ENCODE measurements around the gene REG4.

GRCh38 chr1:116767045-116767589 is 12.9 kb downstream of the CD2 start:
- RRBS, 2 experiments, result no CpG with 5 or more reads among the region's 12 CpGs

- RRBS, 2 experiments, result no CpG with 5 or more reads among the region's 9 CpGs
Observed at GRCh38 chr1:116769445-116770280, 15.4 kb downstream of the CD2 start.

DNA sequence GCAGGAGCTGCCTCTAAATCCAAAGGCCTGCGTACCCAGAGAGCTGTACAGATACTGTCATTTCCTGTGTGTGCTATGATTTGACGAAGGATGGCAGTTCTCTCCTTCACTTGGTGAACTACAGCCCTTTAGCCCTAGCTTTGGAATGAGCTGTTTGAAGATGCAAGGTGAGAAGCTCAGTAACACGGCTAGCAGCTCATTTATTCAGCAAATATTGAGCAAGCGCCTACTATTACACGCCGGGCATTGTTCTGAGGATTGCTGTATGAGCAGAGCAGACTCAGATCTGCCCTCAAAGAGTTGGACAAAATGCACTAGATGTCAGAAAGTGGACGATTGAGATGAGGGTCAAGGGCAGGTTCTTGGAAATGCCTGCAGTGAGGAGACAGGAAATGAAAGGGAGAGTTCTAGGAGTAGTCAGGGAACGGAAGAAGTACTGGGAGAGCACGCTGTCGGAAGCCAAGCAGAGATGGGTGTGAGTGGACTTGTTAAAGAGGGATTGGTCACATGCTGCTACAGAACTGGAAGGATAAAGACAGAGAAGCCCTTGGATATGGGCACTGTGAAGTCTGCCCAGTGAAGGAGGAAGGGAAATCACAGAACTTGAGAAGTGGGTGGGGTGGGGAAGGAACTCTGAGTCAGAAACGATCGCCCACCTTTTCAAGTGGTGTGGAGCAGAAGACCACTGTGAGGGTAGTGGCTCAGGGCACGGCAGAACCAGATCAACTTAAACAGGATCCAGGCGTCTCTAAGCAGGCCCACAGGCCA is 7.0 kb downstream of the PTGFRN start:
- RRBS, 2 experiments, result no CpG with 5 or more reads among the region's 14 CpGs

DNA sequence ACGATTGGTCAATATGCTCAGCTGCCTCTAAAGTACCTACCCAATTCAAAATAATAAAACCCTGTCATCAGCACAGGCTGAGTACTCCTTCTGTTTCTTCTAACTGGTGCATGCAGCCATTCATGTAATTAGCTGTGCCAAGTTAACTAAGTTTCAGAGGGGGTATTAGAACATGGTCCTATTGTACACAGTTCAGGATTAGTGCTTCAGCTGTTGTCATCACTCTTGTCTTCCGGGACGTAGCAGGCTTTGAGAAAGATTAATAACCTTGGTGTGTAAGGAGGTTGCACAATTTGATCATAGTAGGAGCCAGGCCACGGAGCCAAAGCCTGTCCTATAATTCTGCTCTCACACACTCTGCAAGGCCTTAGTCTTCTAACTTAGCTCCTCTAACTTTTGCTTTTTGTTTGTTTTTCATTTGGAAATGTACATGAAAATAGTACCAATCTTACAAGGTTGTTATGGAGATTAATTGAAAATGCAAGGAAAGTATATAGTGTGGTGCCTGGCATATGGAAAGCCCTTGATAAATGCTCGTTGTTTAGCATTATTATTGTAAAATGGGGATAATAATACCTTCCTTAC is 44.8 kb downstream of the PTGFRN start:
- RRBS, 2 experiments, result no CpG with 5 or more reads among the region's 5 CpGs

DNA sequence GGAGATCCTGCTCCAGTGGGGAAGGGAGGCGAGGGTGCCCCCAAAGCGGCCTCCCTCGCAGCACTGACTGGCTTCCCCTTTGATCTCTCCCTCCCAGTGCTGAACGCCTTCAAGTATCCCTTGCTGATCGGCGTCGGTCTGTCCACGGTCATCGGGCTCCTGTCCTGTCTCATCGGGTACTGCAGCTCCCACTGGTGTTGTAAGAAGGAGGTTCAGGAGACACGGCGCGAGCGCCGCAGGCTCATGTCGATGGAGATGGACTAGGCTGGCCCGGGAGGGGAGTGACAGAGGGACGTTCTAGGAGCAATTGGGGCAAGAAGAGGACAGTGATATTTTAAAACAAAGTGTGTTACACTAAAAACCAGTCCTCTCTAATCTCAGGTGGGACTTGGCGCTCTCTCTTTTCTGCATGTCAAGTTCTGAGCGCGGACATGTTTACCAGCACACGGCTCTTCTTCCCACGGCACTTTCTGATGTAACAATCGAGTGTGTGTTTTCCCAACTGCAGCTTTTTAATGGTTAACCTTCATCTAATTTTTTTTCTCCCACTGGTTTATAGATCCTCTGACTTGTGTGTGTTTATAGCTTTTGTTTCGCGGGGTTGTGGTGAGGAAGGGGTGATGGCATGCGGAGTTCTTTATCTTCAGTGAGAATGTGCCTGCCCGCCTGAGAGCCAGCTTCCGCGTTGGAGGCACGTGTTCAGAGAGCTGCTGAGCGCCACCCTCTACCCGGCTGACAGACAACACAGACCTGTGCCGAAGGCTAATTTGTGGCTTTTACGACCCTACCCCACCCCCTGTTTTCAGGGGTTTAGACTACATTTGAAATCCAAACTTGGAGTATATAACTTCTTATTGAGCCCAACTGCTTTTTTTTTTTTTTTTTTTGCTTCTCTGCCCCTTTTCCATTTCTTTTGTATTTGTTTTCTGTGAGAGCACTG is 14.6 kb upstream of the CD101 start:
- RRBS, 2 experiments, result no CpG with 5 or more reads among the region's 35 CpGs

DNA sequence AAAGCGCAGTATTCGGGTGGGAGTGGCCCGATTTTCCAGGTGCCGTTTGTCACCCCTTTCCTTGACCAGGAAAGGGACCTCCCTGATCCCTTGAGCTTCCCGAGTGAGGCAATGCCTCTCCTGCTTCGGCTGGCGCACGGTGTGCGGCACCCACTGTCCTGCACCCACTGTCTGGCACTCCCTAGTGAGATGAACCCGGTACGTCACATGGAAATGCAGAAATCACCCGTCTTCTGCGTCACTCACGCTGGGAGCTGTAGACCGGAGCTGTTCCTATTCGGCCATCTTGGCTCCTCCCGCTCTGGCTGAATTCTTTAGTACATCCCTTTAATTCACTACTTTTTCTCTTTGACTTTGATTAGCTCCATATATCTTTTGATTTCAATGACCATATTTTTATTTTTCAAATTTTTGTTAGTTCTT is 8.8 kb upstream of the MAN1A2 start:
- RRBS, 2 experiments, result no CpG with 5 or more reads among the region's 17 CpGs

DNA sequence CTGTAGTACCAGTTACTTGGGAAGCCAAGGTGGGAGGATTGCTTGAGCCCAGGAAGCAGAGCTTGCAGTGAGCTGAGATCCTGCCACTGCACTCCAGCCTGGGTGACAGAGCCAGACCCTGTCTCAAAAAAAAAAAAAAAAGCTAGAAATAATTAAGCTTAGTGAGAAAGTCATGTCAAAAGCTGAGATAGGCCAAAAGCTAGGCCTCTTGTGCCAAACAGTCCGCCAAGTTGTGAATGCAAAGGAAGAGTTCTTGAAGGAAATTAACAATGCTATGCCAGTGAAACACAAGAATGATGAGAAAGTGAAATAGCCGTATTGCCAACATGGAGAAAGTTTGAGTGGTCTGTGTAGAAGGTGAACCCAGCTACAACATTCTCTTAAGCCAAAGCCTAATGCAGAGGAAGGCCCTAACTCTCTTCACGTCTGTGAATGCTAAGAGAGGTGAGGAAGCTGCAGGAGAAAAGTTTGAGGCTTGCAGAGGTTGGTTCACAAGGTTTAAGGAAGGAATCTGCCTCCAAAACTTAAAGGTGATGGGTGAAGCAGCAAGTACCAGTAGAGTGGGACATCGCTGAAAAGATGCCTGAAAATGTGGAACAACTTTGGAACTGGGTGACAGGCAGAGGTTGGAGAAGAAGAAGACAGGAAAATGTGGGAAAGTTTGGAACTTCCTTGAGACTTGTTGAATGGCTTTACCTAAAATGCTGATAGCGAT is 82.3 kb downstream of the MAN1A2 start:
- RRBS, 2 experiments, result no CpG with 5 or more reads among the region's 5 CpGs

DNA sequence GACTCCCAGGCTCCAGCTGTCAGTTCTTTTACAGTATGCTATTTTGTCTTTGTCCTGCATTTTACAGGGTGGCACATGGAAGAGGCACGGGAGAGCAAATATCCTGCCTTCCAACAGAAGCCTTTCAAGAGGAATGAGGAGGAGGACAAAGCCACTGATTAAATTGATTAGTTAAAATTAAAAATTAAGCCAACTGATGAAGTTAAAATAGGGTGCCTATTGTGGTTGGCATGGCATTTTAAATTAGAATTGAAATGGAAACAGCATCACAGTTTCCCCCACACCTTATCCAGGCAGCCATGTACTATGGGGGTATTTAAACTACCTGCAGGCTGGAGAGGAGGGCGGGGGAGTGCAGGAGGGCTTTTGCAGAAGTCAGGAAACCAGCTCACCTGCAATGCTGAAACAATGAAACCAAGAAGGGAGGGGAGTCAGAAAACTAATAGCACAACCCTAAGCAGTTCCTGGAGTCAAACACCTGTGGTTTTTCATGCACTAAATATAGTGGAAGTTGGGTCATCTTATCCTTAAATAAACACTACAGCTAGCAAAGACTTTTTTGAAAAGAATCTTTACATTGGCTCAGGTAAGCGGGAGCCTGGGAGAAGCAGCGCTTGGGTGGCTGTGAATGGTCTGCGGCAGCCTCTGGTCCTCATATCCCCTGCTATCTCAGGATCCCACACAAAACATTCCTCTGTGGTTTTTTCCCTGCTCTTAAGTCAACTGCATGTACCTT is 26.3 kb downstream of the TENT5C start:
- RRBS, 2 experiments, result no CpG with 5 or more reads among the region's 5 CpGs

- RRBS, 2 experiments, result no CpG with 5 or more reads among the region's 1 CpG
Observed at GRCh38 chr1:117686428-117686814, 80.6 kb downstream of the TENT5C start.

- RRBS, 2 experiments, result 3 to 8% methylated on average over 2 of the region's 22 CpGs
Observed at GRCh38 chr1:117758786-117759579, 153.1 kb downstream of the TENT5C start.

DNA sequence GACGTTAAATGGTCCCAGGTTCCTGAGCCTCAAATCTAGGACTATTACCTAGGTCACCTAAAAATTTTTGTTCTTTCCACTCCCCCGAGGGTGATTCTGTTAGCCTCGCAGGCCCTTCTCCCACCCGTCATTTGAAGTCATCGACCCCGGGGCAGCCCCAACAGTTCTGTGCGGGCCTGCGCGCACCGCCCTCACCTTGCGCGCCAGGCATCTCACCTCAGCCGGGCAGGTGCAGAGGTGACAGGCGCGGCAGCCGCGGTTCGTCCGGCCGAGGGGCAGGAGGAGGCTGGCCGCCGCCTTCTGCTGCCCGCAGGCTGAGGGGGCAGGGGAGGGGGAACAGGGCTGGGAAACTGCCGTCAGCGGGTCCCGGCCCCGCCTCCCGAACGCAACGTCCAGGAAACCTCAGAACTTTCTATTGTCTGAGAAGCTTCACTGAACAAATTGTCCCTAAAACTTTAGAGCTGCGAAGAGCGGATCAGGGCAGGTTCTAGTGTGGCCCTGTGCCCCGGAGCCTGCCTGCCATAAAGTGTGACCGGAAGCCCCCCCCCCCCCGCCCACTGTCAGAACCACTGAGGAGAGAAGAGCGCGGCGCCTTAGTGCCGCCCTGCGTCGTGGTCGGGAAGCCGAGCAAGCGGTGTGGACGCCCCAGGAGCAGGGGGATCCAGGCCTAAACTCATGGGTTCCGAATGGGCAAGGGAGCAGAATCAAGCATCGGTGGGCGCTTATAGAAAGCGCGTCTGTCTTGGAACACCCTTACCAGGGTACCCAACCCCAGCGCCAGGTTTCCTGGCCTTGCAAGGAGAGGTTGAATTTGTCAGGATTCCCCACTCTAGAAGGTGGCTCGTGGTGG is 13.2 kb upstream of the TBX15 start:
- RRBS, 2 experiments, result 87 to 92% methylated on average over 13 to 19 of the region's 52 CpGs

DNA sequence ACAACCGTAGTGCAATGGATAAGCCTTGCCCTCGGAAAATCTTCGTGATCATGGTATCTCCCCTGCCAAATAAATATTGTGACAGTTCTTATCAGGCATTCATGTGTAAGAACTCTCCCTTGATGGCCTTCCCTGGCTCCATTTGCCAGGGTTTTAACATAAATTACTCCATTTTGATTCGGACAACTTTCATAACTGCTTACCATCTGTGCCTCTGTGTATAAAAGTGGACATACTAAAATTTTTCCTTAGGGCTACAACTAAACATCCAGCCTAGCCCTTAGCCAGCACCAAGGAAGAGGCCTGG is 37.2 kb upstream of the HAO2 start:
- RRBS, 2 experiments, result no CpG with 5 or more reads among the region's 4 CpGs

- RRBS, 2 experiments, result no CpG with 5 or more reads among the region's 1 CpG
Observed at GRCh38 chr1:119379100-119379643, 10.6 kb downstream of the HAO2 start.

GRCh38 chr1:119492844-119493194 is 14.2 kb upstream of the HSD3B1 start:
- RRBS, 2 experiments, result no CpG with 5 or more reads among the region's 2 CpGs

DNA sequence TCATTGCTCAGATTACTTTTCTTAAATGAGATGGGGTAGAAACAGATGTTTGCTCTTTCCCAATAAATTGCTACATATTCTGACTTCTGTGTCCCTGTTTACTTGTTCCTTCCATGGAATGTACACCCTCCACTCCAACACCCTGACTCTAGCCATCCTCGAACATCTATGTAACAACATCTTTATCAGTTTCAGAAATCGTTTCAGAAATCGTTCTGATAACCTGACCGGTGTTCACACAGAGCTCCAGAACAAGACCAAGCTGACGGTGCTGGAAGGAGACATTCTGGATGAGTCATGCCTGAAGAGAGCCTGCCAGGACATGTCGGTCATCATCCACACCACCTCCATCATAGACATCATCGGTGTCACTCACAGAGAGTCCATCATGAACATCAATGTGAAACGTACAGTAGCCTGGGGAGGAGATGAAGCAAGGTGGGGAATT is 43.1 kb downstream of the ZNF697 start:
- RRBS, 2 experiments, result no CpG with 5 or more reads among the region's 8 CpGs

DNA sequence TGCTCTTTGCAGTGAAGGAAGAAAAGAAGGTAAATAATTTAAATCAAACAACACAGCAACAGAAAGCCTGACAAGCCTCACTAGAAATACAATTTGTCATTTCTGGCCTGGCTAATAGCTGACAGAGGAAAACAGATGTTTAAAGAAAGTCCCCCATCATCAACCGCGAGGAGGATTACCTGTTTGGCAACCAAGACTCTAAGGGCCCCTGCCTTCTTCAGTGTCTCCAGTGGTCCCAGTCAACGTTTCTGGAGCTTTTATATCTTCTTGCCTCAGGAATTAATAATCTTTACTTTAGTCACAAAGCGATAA is at the start of gene REG4:
REG4 (minus strand) TSS at position 231 of the 312 bp plus-strand sequence.
- RRBS, 2 experiments, result no CpG with 5 or more reads among the region's 4 CpGs

GRCh38 chr1:120068788-120069064 is 736 bp downstream of the NOTCH2 start:
- RRBS, 2 experiments, result no CpG with 5 or more reads among the region's 23 CpGs

- RRBS, 2 experiments, result no CpG with 5 or more reads among the region's 8 CpGs
Observed at GRCh38 chr1:120109093-120109492, 39.6 kb upstream of the NOTCH2 start.

- RRBS, 2 experiments, result no CpG with 5 or more reads among the region's 4 CpGs
Observed at GRCh38 chr1:120158028-120158559, 18.2 kb downstream of the SEC22B start.

DNA sequence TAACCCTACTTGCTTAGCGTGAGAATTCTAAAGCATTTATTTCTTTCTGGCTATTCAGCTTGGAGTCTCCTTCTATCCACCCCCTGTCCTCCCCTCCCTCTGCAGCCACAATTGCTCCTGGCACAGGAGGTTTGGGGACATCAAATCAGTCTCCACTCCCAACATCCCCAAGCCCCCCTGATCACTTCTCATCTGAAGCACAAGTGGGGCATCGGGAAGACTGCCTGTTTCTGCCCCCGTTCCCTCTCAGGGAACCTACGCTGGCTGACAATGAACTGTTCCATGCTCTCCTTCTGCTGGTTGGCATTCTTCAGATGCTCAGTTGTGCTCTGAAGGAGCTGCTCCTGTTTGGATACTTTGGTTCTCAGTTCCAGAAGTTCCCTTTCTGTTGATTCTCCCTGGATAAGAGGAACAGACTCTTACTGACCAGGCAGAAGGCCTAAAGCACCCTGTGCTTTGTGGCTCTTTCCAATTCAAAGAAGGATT is 76.9 kb downstream of the NBPF8 start:
- RRBS, 2 experiments, result no CpG with 5 or more reads among the region's 4 CpGs